ENCODE measurements around the gene FAM228A.

GRCh38 chr2:21032407-21033611 is 11.1 kb downstream of the APOB start:
- RRBS = no CpG with 5 or more reads among the region's 11 CpGs

DNA sequence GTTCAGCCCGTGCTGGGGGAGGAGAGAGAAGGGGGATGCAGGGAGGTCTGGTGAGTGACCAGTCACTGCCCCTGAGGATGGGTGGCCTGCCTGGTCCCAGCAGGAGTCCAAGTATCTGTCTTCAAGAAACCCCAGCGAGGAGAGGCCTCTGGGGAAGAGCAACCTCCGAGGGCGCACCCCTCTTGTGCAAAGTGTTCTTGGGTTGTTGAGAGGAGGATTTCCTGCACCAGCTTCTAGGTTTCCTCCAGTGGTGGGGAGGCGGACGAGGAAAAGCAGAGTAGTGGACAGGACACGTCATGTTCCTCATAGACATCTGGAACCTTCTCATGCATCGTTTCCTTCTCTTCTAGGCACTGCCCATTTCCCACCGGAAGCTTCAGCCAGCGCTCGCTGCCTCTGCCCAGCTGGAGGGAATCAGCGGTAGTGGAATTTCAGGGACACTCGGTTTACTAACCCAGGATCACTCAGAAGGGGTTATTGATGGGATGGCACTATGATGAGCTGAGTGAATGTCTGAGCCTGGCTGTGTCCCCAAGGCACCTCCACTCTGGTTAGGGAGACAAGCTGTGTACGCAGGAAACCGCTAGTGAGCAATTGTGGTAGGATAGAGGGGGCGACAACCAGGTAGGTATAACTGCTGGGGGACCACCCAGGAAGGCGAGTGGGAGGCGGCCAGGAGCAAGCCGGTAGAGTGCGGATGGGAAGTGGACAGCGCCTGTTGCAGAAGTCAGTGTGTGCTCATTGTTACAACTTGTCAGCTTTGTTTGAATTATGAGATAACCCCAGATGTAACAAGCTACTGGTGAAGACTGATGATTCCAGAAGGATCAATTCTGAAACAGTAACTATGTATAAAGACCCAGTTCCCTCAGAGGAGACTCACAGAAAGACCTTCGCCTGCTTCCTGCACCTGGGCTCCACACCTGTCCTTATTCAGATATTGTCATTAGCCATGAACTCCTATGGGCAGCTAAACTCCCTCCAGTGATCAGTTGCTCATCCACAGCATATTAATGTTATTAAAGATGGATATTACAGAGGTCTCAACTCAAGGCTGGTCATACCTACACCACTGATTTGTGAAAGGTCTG is 1.0 kb upstream of the APOB start:
- RRBS = no CpG with 5 or more reads among the region's 22 CpGs

GRCh38 chr2:21396169-21396802 is 272.5 kb downstream of the TDRD15 start:
- RRBS = no CpG with 5 or more reads among the region's 2 CpGs

- RRBS = no CpG with 5 or more reads among the region's 2 CpGs
Observed at GRCh38 chr2:22822326-22822856, 562.6 kb upstream of the KLHL29 start.

DNA sequence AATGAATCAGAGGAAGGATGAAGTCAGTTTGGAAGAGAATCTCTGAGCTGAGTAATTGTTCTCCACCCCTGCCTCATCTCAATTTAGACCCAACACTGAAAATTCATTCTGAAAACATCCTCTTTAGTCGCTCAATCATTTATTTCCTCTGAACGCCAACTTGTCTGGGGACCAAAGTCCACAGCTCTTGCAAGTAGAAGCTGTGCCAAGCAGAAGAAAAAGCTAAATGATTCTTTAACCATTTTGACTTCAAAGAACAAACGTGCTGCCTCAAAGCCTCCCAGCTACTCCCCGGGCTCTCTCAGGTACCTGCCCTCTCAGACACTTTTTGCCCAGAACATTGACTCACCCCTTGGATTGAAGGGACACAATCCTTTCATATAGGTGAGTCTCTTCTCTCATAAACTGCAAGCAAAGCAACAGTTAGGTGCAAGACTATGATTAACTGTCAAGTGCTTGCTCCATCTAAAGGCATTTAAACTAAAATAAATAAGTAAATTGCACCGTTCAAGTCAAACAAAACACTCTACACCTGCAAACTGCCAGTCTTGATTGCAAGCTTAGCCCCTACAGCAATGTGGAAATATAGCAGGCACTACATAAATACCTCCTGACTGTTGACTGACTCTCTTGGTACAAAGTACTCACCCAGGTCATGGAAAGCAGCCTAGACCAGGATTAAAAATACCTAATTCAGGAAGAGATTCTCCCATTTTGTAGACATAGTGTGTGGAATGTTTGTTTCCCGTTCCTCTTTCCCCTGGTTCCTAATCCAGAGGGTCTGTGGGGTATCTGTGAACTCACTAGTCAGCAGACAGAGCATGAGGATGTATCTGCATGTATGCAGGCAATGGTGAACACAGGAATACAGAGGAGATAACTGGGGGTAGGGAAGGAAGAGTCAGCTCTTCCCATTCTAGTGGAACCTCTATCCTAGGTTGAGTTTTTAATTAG is 176.7 kb upstream of the KLHL29 start:
- RRBS = no CpG with 5 or more reads among the region's 6 CpGs

DNA sequence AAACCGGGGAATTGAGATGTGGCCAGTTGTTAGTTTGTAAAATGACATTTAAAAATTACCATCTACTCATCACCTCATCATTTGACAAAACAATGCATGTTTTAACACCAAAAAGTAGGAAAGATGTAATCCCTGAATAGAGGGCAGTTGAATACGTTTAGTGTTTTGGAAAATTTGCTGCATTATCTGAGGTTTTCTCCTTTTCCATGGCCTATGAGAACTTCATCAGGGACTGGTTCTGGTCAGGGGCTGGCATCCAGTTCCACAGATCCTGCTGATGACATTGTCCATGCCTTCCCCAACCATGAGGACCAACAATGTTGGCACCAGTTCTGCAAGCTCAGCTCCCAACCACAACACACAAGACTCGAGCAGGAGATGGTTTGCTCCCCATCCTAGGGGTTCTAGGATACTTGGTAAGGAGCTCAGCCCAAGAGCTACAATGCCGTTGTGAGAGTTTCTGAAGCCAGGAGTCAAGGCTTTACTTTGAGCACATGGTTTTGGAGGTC is 20.4 kb downstream of the KLHL29 start:
- RRBS = no CpG with 5 or more reads among the region's 4 CpGs

- RRBS = no CpG with 5 or more reads among the region's 16 CpGs
Observed at GRCh38 chr2:23503394-23504215, 118.6 kb downstream of the KLHL29 start.

GRCh38 chr2:23518999-23519785 is 134.2 kb downstream of the KLHL29 start:
- RRBS = no CpG with 5 or more reads among the region's 13 CpGs

DNA sequence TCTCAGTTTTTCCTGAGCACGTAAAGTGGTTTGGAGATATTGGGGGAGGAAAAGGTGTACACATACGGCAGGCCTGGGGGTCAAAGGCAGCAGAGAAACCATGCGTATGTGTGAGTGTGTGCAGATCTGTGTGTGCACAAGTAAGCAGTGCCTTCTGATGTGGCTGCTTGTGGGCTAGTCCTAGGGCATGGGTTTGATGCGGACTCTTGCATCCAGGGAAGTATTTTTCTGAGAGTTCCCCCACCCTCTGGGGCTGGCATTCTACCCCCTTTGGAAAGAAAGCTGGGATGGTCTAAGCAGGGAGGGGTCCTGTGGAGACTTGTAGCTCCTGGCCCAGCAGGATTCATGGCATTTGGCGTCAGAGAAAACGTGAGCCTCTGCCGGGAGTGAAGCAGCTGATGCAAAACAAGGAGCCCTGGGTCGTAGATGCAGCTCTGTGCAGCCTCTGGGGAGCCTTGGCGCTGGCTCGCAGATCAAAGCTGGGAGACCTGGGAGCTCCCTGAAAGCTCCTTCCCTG is 148.2 kb downstream of the KLHL29 start:
- RRBS = no CpG with 5 or more reads among the region's 10 CpGs

DNA sequence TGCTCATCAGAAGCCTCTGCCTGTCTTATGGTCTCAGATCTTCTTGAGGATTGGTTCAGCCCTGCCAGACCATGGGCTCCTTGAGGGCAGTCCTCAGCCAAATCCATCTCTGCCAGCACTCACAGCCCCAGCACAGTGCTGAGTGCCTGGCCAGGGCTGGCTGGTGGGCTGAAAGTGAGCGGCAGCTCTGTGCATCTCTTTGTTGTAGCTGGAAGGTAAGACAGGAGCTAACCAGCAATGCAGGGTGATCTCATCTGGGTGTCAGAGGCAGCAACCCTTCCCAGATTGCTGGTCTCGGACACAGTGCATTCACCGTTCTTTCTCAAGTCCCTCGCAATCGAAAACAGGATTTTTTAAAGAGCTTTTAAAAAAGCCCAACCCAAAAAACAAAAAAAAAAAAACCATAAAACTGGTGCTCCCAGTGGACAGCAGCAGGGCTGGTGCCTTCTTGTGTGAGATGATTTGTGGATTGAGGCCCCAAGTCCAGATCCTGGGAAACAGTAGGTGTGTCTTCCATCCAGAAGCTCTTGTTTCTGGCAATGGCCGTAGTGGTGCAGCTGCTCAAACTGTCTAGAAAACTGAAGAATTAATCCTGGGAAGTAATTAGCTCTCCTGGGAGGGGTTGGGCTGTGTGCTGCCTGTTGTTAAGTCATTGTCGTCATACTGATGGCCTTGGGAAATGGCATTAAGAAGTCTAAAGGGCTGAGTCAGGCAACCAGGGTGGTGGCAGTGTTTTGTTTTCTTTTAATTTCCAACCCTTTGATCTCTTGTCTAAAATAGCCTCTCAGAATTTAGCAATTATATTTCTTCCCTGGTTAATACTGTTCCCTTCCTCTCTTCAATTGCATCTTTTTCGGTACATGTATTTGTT is 156.6 kb downstream of the KLHL29 start:
- RRBS = no CpG with 5 or more reads among the region's 8 CpGs

GRCh38 chr2:23564206-23564424 is 179.1 kb downstream of the KLHL29 start:
- RRBS = no CpG with 5 or more reads among the region's 3 CpGs

- RRBS = 90% methylated on average over 5 of the region's 18 CpGs
Observed at GRCh38 chr2:23669938-23670455, 256.9 kb downstream of the ATAD2B start.

DNA sequence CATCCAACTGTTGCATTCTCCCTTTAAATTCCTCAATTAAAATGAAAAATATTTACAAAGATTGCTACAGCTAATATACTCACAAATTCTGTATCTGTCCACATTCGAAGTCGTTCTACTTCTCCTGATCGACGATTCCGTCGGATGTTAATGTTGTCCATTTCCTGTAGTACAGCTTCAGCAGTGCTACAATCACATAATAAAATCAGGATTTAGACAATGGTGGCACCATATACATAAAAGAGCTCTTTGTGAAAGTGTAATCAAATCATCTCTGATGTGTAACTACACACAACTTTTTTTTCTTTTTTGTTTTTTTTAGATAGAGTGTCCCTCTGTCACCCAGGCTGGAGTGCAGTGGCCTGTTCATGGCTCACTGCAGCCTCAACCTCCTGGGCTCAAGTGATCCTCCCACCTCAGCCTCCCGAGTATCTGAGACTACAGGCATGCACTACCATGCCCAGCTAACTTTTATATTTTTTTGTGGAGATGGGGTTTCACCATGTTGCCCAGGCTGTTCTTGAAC is 41.2 kb downstream of the ATAD2B start:
- RRBS = no CpG with 5 or more reads among the region's 7 CpGs

DNA sequence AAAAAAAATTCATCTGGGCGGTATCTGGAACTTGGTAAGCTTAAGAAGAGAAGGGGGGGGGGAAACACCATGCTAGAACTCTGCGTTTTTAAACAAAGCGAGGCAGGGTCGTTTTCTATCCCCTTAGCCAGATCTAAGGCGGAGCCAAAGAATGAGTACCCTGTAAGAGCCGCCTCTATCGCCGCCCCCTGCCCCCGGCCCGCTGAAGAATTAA is 566 bp upstream of the ATAD2B start:
- RRBS = 13% methylated on average over 2 of the region's 10 CpGs

DNA sequence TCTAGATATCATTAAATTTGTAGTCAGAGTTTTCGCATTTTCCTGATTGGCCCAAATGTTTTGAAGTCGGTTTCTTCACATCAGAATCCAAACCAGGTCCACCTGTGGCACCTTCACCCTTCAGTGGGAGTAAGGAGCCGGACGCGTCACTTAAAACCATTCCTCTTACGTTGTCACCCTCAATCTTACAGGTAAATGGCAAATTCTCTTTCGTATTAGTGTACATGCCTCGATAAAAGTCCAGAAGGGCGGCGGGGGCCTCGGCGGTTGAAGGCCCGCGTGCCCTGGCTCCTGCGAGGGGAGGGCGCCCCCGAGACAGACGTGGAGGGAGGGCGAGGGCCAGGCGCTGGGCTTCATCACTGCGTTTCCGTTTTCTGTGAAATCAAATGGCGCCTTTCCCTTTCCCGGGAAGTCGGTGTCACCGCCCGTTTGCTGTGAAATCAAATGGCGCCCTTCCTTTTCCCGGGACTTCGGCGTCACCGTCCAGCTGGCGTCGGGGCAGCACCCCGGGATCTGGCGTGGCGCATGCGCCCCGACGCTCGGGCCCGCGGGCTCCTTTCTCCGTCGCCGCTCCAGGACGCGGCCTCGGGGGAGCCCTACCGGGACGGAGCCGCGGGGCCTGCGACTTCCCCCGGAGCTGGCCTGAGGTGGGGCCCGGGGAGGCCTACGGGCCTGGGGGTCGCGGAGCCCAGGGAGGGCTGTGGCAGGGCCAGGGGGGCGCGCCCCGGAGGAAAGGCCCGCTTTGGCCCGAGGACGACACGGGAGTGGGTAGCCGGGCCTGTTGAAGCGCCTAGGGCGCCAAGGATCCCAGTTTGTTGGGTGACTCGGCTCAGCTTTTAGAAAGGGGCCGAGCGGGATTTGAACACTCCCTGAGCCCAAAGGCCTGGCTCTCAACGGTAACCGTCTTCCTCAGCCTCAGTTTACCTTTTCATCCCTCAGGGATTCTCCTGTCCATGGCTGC is at the start of gene FAM228A:
TSS of gene FAM228A (plus strand) at position 526 of the 961 bp plus-strand sequence.
- RRBS = 94% methylated on average over 35 of the region's 74 CpGs

DNA sequence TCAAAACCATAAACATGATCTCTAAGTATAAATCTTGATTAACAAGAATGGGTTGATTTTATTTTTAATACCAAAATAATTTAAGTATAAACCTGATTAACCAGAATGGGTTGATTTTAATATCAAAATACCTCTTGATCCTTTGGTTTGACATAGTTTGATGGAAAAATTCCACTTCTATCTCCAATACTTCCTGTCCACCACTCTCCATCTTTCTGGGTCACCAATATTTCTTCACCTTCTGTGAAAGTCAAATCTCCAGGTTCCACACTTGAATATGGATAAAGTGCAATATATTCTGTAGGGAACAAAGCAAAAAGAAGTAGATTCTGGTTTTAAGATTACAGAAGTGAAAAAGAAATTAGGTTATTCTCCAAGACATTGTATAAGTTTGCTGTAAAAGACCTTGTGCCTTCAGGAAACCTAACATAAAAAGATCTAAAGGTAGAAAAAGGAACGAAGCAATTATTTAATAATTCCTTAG is 77.4 kb downstream of the FAM228A start:
- RRBS = no CpG with 5 or more reads among the region's 1 CpG

- RRBS = no CpG with 5 or more reads among the region's 1 CpG
Observed at GRCh38 chr2:24260944-24261381, 86.1 kb downstream of the FAM228A start.

DNA sequence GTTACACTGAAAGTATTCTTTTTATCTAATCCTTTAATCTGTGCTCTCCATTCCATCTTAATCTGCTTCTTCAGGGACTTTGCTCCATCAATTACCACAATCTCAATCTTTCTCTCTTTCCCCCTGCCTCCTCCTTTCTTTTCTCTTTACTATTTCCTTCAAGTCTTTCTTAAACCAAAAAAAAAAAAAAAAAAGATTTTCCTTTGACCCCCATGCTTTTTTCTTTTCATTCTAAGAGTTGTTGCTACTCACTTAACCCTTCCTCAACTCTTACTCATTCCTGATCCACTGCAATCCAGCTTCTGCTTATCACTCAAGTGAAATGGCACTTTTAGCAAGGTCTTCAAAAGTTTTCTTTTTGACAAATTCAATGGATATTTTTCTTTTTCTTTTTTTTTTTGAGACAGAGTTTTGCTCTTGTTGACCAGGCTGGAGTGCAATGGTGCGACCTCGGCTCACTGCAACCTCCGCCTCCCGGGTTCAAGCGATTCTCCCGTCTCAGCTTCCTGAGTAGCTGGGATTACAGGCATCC is 77.4 kb downstream of the ITSN2 start:
- RRBS = no CpG with 5 or more reads among the region's 6 CpGs

DNA sequence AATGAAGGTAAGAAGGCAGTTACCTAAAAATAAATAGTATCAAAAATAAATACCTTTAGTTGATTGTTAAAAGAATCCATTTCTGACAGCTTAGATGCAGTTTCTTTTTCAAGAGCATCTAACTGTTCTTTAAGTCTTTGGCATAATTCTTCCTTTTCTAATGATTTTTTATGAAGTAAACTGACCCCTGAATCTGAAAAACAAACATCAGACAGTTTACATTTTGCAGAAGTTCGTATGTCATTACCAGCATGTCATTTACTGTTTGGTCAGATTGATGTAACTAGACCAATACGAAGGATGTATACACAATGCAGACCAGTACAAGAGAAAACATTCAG is 74.2 kb downstream of the ITSN2 start:
- RRBS = no CpG with 5 or more reads among the region's 2 CpGs

DNA sequence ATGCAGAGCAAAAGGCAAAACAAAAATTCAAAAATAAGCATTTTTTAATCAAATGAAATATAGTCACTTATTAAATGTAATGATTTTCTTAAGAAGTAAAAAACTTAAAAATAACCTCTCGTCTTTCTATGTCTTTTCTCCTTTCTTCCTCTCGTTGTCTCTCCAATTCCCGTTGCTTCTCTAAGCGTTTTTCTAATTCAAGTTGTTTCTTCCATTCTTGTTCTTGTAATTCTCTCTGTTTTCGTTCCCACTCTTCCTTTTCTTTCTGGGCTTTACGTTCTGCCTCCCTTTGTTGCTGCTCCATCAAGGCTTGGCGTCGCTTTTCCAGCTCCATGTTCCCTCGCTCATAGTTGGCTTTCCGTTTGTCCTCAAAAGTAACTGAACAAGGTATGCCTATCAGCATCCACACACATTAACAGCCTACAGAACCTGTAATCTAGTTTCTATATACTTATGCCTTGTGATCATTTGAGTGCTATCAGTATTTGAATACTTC is 60.5 kb downstream of the ITSN2 start:
- RRBS = no CpG with 5 or more reads among the region's 10 CpGs

Data from OVCAR3 (cell line).